ENCODE data around the gene KIAA0408.

DNA sequence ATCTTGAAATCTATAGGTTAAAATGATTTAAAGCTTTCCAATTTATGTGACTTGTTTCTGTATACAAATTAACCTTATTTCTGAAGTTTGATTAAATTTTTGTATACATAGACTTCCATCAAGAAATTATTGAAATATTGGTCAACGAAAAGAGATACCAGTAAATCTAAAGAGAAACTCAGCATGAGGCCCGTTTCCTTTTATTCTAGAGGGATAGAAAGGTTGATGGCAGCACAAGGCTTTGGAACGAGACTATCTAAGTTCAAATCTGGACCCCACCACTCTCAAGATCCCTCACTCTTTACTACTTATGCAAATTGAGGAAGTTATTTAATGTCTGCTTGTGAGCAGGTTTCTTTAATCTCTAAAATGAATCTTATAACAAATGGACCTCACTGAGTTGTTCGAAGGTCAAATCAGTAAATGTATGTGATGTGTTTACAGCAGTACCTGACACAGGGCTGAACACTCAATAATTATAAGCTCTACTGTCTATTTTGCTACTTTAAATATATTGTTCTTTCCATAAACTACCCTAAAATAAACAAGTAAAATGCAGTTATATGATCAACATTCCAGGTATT lies 48.3 kb upstream of the TRDN start:
- PRO-cap = no peak

DNA sequence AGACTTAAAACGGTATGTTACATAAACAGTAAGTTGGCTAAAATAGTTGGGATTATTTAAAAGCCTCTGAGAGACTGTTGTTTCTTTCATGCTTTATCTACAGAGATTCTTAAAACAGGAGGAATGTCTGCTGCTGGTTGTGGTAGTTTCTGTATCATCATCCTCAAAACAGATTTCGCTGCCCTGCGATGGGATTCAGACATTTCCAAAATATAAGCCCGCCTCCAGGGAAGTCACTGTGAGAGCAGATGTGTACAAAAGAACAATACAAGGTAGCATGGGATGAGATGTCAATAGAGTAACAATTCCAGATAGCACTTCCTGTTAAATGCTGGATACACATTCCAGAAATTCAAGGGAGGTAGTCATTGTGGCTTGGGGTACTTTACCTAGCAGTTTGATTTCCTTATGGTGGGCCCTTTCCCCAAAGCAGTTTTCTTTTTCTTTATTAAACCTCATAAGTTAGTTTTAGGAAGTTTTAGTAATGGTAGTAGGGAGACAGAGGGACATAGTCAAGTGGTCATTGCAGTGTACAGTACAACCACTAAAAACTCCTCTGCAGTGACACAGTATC lies 2.5 kb downstream of the RNF217 start:
- PRO-cap = no peak

DNA sequence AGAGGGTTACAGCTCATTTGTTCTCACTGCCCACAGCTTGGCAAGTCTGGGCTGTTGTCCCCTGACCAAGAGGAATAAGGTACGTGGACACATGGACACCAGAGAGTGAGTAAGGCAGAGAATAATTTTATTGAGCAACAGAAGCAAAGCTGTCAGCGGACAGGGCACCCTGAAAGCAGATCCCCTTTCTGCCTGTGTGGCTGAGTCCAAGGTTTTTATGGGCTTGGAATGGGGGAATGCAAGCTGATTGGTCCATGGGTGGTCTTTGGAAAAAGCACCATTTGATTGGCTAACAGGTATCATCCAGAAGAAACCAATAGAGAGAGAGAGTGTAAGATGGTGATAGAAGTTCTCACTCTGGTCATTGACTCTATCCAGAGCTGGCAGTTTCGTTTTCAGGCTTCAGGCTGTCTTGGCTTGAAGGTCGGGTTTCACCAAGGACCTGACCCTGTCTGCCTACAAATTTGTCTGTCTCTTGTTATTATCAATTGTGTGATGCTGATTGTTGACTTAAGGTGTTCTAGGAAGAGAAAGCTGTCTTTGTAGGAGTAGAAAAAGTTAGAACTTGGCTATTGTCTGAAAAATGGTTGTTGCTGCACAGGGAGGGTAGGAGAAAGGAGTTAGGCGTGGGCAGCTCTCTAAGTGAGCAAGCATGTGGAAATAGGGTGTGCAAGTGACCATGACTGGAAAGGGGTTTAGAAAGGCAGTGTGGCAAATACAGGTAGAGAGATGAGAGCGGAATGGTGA lies 16.7 kb downstream of the RNF217 start:
- PRO-cap = no peak

GRCh38 chr6:125082629-125083413 lies 70.8 kb upstream of the TPD52L1 start:
- PRO-cap = no peak

DNA sequence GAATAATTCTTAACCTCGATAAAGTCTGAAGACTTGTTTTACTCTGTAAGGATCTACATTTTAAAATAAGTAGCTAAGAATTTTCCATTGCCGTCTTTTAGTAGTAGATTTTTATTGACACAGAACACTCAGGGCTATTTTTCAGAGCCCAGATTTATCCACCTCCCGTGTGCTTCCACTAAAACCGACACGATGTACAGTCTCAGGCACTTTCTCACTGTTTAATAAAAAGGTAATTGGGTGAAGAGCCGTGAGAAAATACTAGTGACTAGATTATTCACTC lies 12.1 kb upstream of the HDDC2 start:
- PRO-cap = no peak

- PRO-cap = bidirectional peak, plus-strand start at chr6:125363509, minus-strand start at chr6:125363389
Observed at GRCh38 chr6:125362911-125364351, 61.7 kb upstream of the HDDC2 start.

- PRO-cap = no peak
Observed at GRCh38 chr6:125443970-125444502, 142.3 kb upstream of the HDDC2 start.

- PRO-cap = no peak
Observed at GRCh38 chr6:125611527-125612130, 137.8 kb upstream of the HEY2 start.

- PRO-cap = no peak
Observed at GRCh38 chr6:125752713-125753098, 3.3 kb downstream of the HEY2 start.

- PRO-cap = no peak
Observed at GRCh38 chr6:125809373-125810047, 18.8 kb downstream of the NCOA7 start.

GRCh38 chr6:125821666-125822494 lies 31.1 kb downstream of the NCOA7 start:
- PRO-cap = no peak

GRCh38 chr6:125884894-125885352 lies 71.6 kb upstream of the HINT3 start:
- PRO-cap = no peak

- PRO-cap = no peak
Observed at GRCh38 chr6:125989713-125990266, 3.5 kb downstream of the TRMT11 start.

DNA sequence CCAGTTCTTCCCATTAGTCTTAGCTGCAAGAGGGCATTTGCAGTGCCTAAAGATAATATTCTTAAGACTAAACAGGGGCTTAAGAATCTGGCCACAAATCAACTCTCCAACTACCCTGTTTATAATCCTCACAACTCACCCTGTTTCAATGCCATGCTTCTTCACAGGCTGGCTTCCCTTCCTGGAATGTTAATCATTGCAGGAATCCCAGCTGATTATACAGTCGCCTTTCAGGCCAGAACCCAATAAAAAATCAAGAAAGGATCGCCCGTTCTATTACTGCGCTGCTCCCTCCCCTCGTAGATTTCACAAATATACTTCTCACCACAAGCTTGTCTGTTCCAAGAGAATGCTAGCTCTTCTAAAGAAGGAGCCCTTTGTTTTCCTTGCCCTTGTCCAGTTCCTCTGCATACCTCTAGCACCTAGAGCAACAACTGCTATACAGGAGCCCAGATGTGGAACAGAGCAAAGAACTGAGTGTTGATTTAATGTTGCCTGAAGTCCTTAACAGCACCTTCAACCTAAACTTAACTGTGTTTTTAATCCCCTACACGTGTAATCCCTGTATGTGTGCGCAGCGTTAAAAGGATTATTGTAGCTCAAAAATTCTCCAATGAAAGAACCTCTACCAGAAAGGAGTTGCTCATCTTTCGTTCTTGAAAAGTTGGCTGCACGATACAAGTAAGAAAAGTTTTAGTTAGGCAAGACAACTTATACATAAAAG lies 1.0 kb downstream of the ECHDC1 start:
- PRO-cap = unidirectional peak, minus-strand start at position 191 of the sequence

- PRO-cap = bidirectional peak, plus-strand start at chr6:127459574, minus-strand start at chr6:127459374
Observed at GRCh38 chr6:127458772-127459764, at the start of gene KIAA0408. KIAA0408 (minus strand) TSS chr6:127459389.

- PRO-cap = no peak
Observed at GRCh38 chr6:128067923-128068604, 167.2 kb upstream of the THEMIS start.

DNA sequence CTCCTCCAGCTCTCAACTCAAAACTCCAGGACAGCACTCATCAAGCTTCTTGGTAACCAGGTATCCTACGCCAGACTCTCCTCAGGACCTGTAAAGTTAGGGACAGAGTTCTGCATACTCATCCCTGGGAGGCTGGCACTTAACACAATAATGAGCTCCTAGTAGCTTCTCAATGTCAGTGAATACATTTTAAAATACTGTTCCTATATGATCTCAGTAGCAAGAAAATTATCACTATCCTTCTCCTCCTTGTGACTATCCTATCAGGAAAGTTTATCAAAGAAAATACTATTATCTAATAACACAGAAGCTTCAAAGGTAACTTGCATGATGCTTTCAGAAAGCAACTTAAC lies 240.3 kb downstream of the PTPRK start:
- PRO-cap = no peak

GRCh38 chr6:128313870-128314918 lies 206.2 kb downstream of the PTPRK start:
- PRO-cap = no peak

- PRO-cap = no peak
Observed at GRCh38 chr6:128507303-128508504, 12.7 kb downstream of the PTPRK start.

GRCh38 chr6:128520942-128521374 lies 559 bp upstream of the PTPRK start:
- PRO-cap = no peak

Measured in sciatic nerve (tissue), 1 donor.